ENCODE measurements around the genes REM2, CDH24, HOMEZ and PABPN1.

- PRO-cap: no peak
These were observed 161.3 kb downstream of the DAD1 start for GRCh38 chr14:22427617-22428132.

GRCh38 chr14:22452573-22452823 lies 136.5 kb downstream of the DAD1 start:
- PRO-cap: no peak

GRCh38 chr14:22520075-22520636 lies 68.9 kb downstream of the DAD1 start:
- PRO-cap: no peak

DNA sequence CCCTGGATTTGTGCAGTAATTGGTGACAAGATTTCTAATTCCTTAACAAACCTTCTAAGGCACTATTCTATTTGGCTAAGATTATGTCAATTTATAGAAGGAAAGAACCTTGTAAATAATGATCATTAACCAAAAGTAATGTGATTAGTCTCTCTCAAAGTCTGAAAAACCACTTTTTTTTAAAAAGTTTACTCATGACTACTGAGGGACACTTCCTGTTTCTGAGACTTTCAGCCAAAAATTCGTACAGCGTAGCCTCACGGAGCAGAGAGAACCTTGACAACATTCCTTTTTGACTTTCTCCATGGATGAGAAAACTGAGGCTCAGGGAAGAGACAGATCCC lies 68.3 kb downstream of the DAD1 start:
- PRO-cap: no peak

DNA sequence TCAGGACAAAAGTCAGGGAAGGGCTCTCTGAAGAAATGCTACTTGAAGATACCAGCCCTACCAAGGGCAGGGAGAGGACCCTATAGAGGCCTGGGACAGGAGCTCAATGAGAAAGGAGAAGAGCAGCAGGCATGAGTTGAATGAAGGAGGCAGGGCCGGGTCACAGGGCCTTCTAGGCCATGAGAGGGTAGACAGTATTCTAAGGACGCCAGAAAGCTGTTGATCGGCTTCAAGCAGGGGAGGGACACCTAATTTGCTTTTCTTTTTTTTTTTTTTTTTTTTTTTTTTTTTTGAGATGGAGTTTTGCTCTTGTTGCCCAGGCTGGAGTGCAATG lies 40.7 kb downstream of the DAD1 start:
- PRO-cap: no peak

DNA sequence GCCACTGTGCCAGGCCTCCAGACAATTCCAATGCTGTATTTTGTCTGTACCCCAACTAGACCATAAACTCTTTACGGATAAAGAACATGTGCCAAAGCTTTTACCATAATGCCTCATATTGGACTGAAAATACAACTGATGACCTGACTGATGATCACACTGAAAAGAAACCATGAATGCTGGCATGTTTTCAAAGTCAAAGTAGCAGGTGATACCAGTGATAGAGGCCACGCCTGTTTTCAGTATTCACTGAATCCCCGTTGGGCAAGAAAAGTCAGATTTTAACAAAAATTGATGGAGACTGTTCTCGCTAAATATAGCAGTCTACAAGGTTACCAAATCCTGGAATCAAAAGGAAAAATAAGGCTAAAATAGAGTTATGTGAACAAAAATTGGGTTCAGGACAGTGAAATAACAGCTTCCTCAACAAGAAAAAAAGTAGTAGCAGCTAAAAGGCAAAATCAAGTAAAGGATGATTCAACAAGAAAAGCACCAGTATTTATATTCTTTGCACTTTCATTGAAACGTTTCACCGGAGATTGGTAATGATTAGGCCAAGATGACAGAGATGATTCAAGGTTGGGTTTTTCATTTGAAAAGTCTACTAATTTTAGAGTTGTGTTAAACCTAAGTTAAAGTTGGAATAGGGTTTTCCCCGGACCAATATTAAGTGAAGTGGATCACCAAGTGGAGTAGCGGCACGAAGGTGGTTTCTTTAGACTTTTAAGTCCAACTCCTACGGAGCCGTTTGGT lies 828 bp downstream of the DAD1 start:
- PRO-cap: no peak

- PRO-cap: no peak
These were observed 4.2 kb upstream of the SLC7A7 start for GRCh38 chr14:22819102-22820089.

DNA sequence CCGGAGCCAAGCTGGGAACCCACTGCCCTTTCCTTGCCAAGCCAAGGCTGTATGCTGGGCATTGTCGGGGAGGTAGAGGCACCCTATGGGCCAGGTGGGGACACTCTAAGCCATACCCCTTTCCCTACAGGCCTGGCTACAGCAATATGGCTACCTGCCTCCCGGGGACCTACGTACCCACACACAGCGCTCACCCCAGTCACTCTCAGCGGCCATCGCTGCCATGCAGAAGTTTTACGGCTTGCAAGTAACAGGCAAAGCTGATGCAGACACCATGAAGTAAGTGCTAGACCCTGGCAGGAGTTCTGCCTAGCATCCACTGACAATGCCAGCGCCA lies 4.9 kb downstream of the MMP14 start:
- PRO-cap: no peak

DNA sequence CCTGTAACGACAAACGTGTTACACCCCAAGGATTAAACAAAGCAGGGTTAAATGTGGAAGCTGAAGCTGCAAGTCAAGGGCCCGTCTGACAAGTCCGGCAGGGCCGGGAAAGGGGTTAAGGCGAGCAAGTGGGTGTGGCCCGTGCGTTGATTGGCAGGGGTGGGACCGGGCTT lies 90 bp upstream of the LRP10 start:
- PRO-cap: no peak

- PRO-cap: no peak
These were observed at the start of gene REM2 for GRCh38 chr14:22882490-22883412. REM2 (plus strand) TSS chr14:22883222.

GRCh38 chr14:22886297-22887213 lies 3.5 kb downstream of the REM2 start:
- PRO-cap: no peak

DNA sequence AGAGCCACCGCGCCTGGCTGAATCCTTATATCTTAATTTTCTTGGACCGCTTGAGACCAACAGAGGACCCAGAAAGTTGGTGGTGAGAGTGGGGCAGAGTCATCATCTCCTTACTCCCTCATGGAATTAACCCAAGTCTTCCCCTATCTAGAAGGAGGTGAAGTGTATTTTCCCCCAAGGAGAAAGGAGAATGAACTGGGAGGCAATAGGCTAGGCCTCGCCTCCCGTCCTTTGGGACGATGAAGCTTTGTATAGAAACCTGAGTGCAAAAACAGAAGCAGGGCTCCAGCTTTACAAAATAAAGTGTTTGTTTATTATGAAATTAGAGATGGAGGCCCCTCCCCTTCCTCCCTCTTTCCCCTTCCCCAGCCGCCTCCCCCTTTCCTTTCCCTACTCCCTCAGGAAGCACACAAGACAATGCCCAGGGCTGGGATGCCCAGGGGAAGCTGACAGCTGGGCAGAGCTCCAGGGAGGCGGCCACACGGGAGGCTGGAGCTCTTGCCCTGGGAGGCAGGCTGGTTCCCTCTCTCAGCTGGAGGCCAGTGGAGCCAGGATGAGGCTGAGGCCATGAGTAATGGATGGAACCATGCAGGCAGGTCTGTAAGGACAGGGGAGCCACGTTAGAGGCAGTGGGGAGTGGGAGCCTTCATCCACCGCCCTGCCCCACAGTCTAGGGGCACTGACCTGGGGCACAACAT lies 4.9 kb downstream of the PSMB11 start:
- PRO-cap: no peak

- PRO-cap: no peak
These were observed at the start of gene CDH24 for GRCh38 chr14:23057371-23058418. CDH24 (minus strand) TSS chr14:23057520.

- PRO-cap: no peak
These were observed 860 bp downstream of the ACIN1 start for GRCh38 chr14:23094171-23094380.

DNA sequence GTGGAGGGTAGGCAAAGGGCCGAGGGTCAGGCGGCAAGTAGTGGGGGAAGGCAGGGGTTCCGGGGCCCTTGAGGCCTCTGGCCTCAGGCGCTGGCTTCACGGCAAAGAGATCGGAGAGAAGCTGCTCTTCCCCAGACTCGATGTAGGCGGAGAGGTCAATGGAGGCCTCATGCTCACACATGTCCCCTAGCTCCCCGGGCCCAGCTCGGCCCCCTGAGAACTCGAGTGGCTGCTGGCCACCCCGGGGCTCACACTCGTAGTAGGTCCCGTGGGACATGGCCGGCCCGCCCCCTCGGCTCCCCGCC lies 288 bp downstream of the CEBPE start:
- PRO-cap: no peak

GRCh38 chr14:23285091-23286219 lies at the start of gene HOMEZ:
HOMEZ (minus strand) TSS chr14:23286132.
- PRO-cap: bidirectional peak, plus-strand start at chr14:23286432, minus-strand start at chr14:23286094

GRCh38 chr14:23295423-23295685 lies 7.3 kb downstream of the PPP1R3E start:
- PRO-cap: no peak

DNA sequence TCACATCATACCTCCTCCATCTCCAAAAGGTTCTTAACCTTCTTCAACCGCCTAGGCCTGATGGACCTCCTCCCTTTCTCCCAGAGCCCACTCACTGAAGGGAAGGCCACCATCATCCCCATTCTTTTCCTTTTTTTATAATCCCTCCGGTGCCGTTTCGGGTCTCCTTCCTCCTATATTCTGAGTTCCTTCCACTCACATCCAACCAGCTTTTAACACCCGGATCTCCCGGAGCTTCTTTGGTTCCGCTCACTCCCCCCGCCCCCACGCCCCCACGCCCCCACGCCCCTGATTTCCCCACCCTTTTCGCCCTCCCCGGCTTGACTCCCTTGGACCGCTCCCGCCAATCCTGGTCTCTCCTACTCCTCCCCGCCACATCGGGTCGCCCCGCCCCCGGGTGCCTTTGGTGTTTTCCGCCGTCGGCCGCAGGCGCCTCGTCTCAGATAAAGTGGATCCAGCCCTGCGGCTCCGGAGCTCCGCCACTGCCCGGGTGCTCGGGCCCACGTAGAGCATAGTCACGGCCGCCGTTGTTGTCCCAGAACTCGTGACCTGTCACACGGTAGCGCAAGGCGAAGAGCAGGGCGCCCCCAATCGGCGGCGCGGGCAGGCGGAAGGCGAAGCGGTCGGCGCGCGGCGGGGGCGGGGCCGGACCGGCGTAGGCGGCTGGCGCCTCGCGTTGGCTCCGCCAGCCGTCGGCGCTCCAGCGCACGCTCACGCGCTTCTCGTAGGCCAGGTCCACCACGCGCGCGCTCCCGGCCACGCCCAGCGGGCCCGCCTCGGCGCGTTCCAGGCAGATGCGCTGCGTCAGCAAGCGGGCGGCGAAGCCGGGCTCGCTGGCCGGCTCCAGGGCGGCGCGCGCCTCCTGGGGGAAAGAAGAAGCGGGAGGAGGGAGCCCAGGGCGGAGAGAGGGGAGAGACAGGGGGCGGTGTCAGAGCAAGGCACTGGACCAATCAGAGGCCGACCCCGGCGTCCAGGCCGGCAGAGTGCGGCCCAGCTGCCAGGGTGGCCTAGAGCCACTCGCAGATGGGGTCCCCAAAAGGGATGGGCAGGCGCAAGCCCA lies 1.3 kb downstream of the PPP1R3E start:
- PRO-cap: unidirectional peak, minus-strand start at position 214 of the sequence; unidirectional peak, minus-strand start at position 551 of the sequence; bidirectional peak, plus-strand start at position 1,013 of the sequence, minus-strand start at position 697 of the sequence

GRCh38 chr14:23305830-23306161 lies 837 bp upstream of the BCL2L2 start:
- PRO-cap: no peak

DNA sequence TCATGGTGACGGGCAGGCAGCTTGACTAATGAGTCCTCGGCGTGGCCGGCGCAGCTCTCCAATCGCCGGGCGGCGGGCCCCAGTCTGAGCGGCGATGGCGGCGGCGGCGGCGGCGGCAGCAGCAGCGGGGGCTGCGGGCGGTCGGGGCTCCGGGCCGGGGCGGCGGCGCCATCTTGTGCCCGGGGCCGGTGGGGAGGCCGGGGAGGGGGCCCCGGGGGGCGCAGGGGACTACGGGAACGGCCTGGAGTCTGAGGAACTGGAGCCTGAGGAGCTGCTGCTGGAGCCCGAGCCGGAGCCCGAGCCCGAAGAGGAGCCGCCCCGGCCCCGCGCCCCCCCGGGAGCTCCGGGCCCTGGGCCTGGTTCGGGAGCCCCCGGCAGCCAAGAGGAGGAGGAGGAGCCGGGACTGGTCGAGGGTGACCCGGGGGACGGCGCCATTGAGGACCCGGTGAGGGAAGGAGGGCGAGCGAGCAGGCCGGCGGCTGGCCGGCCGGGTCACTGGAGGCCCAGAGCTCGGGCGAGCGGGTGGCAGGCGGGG lies at the start of gene PABPN1:
Gene PABPN1, plus strand, starts transcription at position 82 of the 535 bp plus-strand sequence.
- PRO-cap: unidirectional peak, plus-strand start at position 82 of the sequence

Measured in peritoneum (tissue), 1 donor.